A172 (cell line): ENCODE measurements around the gene RNF2.

GRCh38 chr1:183272219-183272561 is 86.1 kb downstream of the LAMC2 start:
- RAMPAGE, long total RNA: no peak

DNA sequence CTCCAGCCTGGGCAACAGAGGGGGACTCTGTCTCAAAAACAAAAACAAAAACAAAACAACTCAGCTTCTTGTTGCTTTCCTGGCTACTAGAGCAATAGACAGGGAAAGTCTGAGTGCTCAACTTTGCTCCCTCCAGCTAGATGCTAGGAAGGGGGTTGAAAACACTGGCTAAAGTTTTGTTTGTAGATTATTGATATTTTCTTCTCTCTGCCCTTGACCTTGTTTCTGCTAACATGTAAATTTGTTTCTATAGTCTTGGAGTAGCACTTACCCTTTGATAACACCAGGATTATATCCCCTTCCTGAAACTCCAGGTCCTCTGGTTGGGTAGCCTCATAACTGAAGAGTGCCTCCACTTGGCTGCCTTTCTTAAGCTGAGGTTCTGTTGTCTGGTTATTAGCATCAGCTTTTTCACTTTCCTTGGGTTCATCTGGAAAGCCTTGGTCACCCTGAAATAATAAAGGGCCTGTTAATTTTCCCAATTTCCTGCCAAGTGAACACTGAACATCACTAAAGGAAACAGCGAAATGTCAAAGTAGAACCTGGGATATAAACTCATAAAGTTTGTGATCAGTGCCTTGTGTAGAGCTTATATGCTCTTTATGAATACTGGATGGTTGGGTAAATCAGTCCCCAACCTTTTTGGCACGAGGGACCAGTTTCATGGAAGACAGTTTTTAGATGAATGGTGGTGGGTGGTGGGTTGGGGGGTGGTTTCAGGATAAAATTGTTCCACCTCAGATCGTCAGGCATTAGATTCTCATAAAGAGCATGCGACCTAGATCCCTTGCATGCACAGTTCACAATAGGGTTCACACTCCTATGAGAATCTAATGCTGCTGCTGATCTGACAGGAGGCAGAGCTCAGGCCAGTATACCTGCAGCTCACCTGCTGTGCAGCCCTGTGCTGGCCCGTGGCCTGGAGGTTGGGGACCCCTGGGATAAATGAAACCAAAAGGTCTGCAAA is 30.2 kb downstream of the NCF2 start:
- RAMPAGE, long total RNA: no peak

DNA sequence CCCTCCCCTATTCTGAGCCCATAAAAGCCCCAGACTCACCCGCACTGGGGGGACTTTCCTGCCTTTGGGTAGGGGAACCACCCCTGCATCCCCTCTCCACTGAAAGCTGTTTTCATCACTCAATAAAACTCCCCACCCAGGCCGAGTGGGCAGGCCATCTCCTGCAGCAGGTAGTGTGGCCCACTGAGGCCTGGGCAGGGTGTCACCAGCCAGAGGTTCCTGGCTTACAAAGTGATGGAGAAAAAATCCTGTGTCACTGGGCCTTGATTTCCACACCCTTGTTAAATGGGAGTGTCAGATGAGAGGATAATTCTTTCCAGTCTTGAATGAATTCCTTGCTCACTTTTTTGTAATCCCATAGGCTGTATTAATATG is 745 bp upstream of the NCF2 start:
- RAMPAGE, long total RNA: no peak

- RAMPAGE, long total RNA: no peak
These were observed 741 bp downstream of the TSEN15 start for GRCh38 chr1:184052342-184052599.

DNA sequence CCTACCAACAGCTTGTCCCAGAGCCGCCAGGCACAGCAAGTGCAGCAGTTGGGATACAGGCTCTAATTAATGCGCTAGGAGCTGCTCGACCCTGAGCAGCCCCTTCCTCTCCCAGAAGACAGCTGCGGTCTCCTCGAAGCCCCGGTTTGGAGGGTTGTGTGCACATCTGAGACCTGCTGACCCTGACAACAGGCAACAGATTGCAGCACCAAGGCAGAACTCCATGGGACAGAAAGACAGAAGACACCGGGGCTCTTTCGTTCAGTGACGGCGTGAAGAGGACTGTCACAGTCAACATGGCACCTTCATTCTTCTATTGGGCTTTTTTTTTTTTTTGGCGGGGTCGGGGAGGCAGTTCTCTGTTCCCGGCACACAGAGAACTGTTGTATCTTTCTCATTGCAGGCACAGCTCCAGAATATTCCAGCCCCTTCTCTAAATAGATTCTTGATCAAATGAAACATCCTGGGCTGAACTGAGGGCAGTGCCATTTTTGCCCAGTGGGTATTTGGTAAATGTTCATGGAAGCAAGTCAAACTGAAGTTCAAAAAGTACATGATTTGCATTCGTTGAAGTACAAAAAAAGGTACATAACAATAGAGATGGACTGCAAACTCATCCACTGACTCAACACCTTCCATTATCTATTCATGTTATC is 101.6 kb downstream of the TSEN15 start:
- RAMPAGE, long total RNA: no peak

DNA sequence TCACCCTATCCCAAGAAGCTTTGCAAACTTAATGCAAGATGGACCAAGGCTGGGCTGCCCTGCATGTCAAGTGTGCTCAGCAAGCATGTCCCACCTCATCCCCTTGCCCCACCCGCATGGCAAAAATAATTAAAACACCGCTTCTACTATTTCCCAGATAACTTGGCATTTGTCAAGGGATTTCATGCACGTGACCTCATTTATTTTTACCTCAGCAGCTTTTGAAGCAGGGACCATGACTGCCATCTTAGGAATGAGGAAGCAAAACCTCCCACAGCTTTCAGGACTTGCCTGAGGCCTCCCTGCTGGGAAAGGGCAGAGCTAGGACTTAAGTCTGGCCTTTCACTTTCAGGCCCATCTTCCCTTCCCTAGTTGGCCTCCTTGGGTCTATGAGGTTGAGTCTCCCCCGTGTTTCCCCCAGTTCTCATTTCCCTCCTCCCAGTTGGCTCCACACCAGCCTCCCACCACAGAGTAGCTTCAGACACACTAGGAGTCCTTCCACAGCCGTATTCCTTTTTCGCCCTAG is 161.4 kb downstream of the TSEN15 start:
- RAMPAGE, long total RNA: no peak

- RAMPAGE, long total RNA: no peak
These were observed 47.6 kb downstream of the C1orf21 start for GRCh38 chr1:184434236-184434966.

GRCh38 chr1:184481998-184482635 is 95.3 kb downstream of the C1orf21 start:
- RAMPAGE, long total RNA: no peak

GRCh38 chr1:184492043-184492547 is 105.3 kb downstream of the C1orf21 start:
- RAMPAGE, long total RNA: no peak

DNA sequence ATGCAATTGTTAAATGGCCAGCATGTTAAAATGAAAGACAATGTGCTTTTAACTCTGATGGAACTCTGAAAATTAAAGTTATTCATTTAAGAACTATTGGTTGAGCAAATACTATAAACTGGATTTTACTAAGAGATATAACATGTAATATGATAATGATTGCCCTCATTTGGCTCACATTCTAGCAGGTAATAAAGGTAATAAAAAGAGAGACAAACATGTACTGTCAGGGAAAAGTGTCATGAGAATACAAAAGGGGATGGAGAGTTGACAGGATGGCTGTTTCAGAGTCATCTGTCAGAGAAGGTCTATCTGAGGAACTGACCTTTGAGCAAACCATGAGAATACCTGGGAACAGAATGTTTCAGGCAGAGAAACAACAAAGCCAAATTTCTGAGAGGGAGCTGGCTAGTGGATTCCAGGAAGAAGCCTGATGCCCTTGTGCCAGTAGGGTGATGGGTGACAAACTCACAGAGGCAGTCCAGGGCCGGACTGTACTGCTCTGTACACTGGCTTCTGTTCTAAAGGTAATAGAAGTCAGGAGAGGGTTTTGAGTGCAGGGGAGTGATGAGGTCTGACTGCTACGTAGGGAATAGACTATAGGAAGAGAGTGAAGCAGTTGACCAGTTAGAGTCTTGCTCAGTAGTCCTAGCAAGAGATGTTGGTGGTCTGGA is 107.1 kb downstream of the C1orf21 start:
- RAMPAGE, long total RNA: no peak

GRCh38 chr1:184545629-184546239 is 158.9 kb downstream of the C1orf21 start:
- RAMPAGE, long total RNA: no peak

GRCh38 chr1:184555502-184556196 is 168.8 kb downstream of the C1orf21 start:
- RAMPAGE, long total RNA: no peak

GRCh38 chr1:184822954-184823663 is 68.5 kb upstream of the EDEM3 start:
- RAMPAGE, long total RNA: no peak

- RAMPAGE, long total RNA: no peak
These were observed 91.7 kb downstream of the NIBAN1 start for GRCh38 chr1:184882560-184883013.

GRCh38 chr1:184903123-184903737 is 71.1 kb downstream of the NIBAN1 start:
- RAMPAGE, long total RNA: no peak

GRCh38 chr1:185045029-185046224 is at the start of gene RNF2:
RNF2 (plus strand) TSS chr1:185045558.
- RAMPAGE, long total RNA: start-site peak on the plus strand at chr1:185045427-185045565, 202 and 310 reads in 2 replicates

- RAMPAGE, long total RNA: no peak
These were observed 35.8 kb downstream of the IVNS1ABP start for GRCh38 chr1:185281074-185281869.

DNA sequence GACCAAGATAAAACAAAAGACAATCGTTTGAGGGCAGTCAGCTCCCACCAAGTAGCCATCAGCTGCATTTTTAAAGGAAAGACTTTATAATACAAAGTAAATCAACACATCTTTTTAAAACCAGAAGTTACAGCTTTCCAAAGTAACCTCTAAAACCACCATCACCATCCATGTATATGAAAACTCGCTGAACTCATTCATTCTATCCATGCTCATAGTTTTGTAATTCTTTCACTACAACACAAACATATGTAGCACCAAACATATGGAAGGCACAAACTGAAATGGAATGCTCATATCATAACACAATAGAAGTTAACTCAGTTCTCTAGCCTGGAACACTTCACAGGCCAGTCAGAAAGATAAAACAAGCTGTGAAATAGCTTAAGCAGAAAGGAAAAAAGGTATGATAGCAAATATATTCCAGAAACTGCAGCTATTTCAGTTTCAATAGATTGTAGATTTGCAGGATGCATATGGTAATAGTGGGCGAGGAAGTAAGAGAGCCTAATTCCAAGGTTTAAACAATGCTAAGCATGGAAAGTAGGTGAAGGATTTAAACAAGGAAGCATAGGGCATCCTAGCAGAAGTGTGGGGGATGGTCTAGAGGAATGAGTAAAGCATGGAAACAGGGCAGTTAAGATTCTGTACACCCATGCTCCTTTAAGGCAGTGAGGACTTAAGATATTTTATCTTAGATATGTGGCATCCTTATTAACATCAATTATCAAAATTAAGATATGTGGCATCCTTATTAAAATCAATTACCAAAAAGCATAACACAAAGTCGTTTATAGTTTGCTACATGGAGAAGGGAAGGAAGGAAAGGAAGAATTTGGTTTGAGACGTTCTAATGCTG is 2.8 kb downstream of the IVNS1ABP start:
- RAMPAGE, long total RNA: no peak

- RAMPAGE, long total RNA: no peak
These were observed 14.9 kb upstream of the HMCN1 start for GRCh38 chr1:185719220-185719829.

GRCh38 chr1:186082111-186082776 is 213.8 kb upstream of the PRG4 start:
- RAMPAGE, long total RNA: no peak